ENCODE data around the genes WDR72, TCF12 and ALDH1A2.

- PRO-cap, 2 experiments: no peak in any of the 2 experiments
Measured at GRCh38 chr15:53759389-53759950, at the start of gene WDR72. WDR72 (minus strand) TSS chr15:53759663.

DNA sequence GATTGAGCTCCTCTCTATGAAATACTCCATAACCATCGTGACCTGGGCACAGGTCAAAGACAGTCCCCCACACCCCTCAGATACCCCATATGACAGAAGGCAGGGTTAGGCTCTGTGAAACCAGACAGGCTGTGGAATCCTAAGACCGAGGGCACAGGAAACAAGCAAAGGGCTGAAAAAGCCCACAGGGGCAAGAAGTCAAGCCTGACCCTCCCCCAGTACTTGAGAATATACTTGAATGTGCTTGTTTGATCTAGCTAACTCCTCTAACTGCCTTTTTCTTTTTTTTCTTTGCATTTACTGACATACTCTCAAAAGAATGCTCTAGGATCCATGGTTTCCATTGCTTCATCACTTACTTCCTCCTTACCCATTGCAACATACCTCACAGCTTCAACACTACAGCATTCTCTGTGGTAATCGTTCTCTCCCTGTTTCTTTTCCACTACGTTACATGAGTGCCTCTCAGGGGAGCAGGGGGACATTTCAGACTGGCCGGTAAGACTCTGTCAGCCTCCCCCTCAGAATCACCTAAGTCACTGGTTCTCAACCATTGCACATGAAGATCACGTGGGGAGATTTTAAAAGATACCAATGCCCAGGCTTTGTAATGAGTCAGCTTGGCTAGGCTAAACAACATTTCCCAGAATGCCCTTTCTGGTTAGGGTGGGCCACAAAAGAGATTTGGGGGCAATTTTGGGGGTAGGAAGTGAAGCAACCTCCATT, 24.4 kb upstream of the RSL24D1 start:
- PRO-cap, 2 experiments: no peak in any of the 2 experiments

- PRO-cap, 2 experiments: no peak in any of the 2 experiments
Measured at GRCh38 chr15:55401163-55401744, 6.9 kb downstream of the CCPG1 start.

- PRO-cap, 2 experiments: no peak in any of the 2 experiments
Measured at GRCh38 chr15:55402647-55403191, 5.4 kb downstream of the CCPG1 start.

DNA sequence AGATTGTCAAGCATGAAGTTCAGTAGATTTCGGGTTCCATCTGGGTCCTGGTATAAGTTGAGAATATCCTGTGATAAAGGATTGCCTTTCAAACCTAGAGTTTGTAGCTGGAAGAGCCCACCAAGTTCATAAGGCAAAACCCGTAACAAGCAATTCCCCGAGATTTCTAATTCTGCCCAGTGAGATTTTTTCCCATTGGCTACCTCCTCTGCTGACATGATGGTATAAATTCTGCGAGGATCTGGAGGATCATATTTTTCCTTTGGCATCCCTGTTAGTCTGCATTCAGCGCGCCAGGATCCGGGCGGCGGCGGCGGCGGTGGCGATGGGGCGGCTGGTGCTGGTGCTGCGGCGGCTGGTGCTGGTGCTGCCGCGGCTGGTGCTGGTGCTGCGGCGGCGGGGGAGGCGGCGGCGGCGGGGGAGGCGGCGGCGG, 13.5 kb upstream of the NEDD4 start:
- PRO-cap, 2 experiments: peak in 1 of 2 experiments; most common plus-strand start position 307 of the sequence (in 1)

GRCh38 chr15:56244232-56244866, 670 bp upstream of the RFX7 start:
- PRO-cap, 2 experiments: peak in 1 of 2 experiments; most common plus-strand start chr15:56244374 (in 1); most common minus-strand start chr15:56244370 (in 1)

DNA sequence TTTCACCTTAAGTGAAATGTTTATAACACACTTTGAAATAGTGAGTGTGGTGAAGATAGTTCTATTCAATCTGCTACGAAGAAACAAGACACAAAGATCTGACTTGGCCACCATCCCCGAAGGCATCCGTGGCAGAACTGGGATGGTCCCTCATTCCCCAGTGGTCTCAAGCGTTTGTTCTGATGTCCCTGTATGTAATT, 32.2 kb upstream of the TCF12 start:
- PRO-cap, 2 experiments: no peak in any of the 2 experiments

DNA sequence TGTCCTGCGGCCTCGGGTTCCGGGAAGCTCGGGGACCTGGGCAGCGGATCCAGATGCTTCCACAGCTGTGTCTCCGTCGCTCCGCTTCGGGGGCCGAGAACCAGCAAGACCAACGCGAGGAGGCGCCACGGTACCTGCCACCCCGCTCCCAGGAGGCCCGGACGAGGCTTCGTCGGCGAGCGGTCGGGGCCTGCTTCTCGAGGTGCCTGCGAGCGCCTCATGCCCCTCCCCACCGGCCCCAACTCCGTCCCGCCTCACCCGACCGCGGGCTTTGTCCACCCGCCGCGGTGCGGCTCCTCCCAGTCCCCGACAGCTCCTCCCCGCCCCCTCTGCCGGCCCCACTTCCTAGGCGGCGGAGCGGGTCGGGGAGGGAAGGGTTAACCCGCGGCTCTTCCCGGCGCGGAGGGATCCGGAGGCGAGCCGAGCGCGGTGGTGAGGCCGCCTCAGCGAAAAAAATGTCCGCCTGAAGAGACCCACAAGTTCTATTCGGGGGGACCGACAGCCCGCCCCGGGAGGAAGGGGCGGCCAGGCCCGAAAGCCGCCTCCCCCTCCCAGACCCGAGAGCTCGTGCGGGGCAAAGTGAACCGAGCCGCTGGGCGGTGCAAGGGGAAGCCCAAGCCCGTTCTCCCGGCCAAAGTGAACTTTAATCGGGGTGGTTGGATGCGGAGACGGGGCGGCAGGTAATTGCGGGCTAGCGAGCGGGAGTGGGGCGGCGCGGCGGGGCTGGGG, at the start of gene TCF12:
Gene TCF12 (plus strand): TSS at position 418 of the 729 bp plus-strand sequence.
- PRO-cap, 2 experiments: peak in 2 of 2 experiments; most common plus-strand start position 449 of the sequence (in 1); most common minus-strand start position 246 of the sequence (in 2)

GRCh38 chr15:56949249-56949834, 30.9 kb downstream of the TCF12 start:
- PRO-cap, 2 experiments: no peak in any of the 2 experiments

DNA sequence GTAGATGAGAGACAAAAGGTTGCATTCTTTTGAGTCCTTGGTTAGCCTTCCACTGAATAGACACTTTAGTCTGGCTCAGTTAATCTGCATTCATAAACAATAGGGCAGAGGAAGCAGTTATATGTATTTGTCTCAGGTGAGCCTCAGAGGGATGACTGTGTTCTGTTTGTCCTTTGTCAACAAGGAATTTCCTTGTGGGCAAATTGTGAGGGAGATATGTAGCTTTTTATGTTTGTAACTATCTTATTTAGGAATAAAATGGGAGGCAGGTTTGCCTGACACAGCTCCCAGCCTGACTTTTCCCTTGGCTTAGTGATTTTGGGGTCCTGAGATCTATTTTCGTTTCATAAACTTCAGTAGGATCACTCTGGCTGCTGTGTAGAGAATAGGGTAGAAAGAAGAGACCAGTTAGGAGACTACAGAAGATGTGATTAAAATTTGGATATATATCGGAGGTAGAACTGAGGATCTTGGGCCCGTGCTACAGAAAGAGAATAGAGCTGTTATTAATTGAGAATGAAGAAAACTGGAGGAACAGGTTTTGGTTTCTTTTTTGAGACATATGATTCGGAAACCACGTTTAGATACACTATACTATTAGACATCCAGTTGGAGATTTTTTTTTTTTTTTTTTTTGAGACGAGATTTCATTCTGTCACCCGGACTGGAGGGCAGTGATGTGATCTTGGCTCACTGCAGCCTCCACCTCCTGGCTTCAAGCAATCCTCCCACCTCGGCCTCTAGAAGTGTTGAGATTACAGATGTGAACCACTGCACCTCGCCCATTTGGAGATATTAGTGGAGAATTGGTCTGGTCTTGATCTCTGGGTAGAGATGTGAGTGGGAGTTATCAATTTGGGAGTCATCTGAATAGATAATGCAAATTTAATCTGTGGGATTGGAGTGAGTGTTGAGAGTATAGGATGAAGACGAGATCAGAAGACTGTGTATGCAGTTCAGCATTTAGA, 50.8 kb downstream of the TCF12 start:
- PRO-cap, 2 experiments: no peak in any of the 2 experiments

- PRO-cap, 2 experiments: no peak in any of the 2 experiments
Measured at GRCh38 chr15:57152148-57152607, 224.1 kb upstream of the CGNL1 start.

GRCh38 chr15:57377511-57377803, 1.2 kb downstream of the CGNL1 start:
- PRO-cap, 2 experiments: no peak in any of the 2 experiments

- PRO-cap, 2 experiments: no peak in any of the 2 experiments
Measured at GRCh38 chr15:57388214-57388895, 12.1 kb downstream of the CGNL1 start.

GRCh38 chr15:57437037-57437299, 60.7 kb downstream of the CGNL1 start:
- PRO-cap, 2 experiments: no peak in any of the 2 experiments

DNA sequence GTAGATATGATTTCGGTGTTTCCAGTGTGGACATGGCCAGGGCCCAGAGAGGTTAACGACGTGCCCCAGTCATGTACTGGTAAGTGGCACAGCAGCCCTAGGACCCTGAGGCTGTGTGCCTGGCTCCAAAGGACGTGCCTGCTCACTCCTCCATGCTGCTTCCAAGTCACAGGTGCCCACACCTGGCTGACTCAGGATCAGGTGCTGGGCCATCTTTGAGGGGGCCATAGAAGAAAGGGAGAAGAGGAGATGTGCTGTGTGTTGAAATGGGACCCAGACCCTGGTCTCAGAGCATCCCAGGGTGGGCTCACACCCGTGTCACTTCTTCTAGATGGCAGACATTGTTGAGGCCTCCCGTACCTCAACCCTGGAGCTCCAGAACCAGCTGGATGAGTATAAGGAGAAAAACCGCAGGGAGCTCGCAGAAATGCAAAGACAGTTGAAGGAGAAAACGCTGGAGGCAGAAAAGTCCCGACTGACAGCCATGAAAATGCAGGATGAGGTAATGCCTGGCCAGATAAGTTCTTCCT, 67.4 kb upstream of the MYZAP start:
- PRO-cap, 2 experiments: no peak in any of the 2 experiments

DNA sequence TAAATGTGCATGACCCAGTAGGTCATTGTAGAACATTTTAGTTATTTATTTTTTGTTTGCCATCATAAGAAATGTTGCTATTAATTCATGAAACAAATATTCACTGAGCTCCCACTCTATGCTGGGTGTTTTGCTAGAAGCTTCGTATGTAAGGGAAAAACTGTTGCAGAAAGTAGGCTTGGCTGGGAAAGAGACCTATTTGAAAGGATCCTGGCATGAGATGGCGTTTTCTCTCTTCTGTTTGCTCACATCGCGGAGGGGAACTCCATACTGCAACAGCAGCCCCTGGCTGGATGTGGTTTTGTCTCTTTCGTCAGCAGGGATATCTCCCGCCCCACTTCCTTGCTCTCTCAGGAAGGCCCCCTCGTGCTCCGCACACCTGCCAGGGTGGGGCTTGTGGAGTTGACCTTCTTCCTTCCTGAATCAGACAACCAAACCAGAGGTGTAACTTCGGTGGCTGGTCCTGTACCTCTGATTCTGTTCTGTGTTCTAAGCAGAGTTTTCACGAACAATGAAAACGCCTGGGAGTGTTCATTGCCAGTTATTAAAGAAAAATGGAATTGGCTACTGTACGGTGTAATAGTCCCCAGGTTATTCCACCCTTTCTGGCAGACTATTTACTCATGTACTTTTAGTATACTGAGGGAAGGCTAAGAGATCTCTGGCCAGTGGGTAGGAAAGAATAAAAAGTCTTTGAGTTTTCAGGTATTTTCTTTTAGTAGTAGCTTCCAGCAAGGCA, 26.3 kb upstream of the MYZAP start:
- PRO-cap, 2 experiments: no peak in any of the 2 experiments

DNA sequence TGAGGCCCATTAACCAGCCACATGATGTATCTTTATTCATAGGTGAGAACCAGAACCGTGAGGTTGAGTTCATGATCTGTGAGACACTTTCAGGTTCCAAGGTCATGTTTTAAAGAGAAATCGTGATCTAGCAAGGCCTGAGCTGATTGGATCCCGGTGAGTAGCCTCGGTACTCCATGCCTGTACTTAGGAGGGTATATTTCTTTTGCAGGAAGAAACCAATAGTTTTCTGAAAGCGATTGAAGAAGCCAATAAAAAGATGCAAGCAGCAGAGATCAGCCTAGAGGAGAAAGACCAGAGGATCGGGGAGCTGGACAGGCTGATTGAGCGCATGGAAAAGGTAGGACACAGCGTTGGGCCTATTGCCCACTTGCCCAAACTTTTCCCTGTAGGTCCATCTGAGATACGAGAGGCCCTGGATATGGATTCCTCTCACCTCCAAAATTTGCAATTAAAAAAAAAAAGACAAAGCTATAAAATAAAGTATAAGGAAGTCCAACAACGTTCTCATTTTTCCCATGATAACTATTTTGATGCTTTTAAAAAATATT, 41.8 kb downstream of the MYZAP start:
- PRO-cap, 2 experiments: no peak in any of the 2 experiments

DNA sequence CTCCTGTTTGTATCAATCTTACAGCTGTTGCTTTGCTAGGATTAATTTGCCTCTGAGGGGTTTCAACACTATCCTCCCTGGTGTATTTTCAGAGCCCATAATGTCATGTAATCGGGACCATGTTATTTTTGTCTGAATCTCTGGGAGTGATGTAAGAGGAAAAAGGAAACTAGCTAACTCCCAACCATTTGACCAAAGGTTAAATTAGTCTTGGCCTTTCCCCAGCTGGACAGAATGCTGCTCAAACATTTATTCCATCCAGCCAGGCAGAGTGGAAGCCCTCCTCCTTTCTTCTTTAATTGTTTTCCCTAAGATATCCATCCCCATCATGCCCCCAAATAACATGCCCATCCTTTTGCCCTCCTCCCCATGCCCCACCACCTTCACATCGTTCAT, 142.2 kb downstream of the ALDH1A2 start:
- PRO-cap, 2 experiments: no peak in any of the 2 experiments

- PRO-cap, 2 experiments: no peak in any of the 2 experiments
Measured at GRCh38 chr15:58065389-58066317, at the start of gene ALDH1A2. ALDH1A2 (minus strand) TSS chr15:58065711.

DNA sequence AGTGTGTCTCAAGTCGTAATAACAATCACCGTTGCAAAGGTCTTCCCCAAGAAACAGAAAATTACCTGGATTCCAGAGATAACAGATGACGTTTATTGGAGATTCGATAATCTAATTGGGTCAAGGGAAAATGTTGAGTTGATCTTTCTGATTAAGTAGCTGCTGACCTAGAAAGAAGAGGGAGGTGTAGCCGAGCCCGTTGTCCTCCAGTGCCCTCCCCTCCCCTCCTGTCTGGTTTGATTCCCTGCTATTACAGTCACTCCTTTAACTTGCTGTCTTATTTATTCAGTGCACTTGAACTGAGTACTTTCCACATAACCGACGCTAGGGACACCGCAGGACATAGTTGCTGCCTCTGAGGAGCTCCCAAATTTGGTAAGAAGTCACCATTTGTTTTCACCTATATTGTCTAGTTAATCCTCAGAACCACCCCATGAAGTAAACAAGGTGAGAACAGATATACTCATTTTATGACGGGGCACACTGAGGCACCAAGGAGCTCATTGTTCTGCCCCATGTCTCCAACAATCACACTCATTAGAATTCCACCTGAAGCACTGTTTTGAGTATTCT, 103.7 kb downstream of the AQP9 start:
- PRO-cap, 2 experiments: no peak in any of the 2 experiments